Colon Carcinoma Metastatic in the Lung (tissue), 2 donors: ENCODE results near the gene AIG1.

- PRO-cap, 2 experiments: no peak in any of the 2 experiments
These were observed 31.3 kb downstream of the HECA start for GRCh38 chr6:139166055-139166742.

DNA sequence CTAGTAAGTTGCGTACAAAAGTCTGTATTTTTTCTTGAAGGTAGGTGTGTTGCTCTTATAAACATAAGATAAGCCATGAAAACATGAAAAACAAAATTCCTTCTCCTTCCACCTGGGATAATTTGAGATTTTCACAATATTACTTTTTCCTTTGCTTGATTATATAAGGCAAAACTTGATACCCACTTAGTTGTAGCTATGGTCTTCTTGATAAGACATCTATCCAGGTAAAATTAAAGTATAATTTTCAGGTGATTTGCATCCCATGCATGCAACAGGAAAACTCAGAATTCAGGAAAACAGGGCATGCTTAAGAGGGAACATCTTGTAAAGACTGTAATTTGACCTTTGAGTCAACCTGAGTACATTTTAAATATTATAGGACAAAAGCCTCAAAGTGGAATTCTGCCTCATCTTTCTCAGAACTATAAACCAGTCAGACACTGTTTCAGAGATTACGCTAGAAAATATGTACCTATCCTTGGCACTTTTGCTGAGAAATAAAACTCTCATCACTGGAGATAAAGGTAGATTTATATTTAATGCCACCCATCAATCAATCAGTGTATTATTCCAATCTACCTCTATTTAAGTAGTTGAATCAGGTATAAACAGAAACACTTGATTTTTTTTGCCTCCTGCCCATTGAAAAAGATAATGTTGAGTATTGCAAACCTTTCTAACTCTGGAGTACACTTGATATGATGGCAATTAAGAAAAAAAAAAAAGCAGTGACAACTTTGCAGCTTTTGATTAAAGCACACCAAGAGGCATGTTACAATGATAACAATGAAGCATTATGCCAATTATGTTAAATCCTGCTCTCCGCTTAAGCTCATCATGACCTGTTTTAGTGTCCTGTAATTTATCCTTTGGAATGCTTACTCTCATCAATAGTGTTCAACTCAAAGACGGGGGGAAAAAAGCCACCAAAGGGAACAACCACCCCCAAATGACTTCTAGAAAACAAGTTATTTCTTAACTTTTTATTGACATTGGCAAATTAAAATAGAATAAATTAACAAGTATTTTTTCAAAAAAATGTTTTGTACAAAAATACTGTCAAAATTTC lies 2.8 kb downstream of the CITED2 start:
- PRO-cap, 2 experiments: no peak in any of the 2 experiments

DNA sequence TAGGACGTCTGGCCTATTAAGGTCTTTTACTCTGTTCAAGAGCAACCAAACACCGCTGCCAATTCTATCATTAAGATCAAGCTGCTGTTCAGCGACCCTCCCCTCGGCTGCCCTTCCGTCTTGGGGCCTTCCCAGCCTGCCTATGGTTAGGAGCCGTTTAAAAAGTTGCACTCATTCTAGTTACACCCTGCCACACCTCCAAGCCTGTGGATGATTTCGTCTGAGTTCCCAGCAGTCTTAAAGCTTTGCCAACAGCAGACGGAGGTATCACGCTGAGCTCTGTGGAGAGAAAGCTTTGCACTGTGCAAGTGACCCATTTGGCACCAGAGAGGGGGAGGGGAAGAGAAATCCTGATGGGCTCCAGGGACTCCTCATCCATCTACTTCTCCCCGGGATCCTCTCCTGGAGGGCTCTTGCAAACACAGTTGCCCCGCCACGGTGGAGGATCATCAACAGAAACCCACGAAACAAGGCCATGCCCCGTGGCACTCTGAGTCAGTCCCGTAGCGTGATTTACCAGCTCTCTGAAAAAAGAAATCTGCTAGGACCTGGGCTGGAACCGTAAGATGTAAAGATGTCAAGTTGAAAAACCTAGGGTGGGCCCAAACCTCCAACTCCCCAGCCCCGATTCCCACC lies 98.8 kb upstream of the CITED2 start:
- PRO-cap, 2 experiments: no peak in any of the 2 experiments

DNA sequence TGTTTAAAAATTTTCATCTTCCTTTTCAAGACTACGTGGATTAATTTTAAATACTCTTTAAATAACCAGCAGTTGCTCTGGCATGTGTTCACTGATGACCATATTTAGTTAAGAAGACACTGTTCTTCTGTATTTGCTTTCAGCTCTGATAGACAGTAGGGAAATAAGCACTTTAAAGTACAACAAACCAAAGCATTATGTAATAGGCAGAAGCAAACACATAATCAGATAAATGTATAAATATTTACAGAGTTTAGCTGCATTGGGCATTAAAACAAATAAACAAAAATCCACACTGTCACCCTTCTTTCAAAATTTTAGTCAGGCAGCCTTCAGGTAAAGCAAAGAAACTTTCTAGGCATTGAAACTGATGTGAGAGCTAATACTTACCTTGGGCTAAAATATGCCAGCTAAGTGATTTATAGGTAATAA lies 111.3 kb upstream of the CITED2 start:
- PRO-cap, 2 experiments: no peak in any of the 2 experiments

GRCh38 chr6:139882073-139882645 lies 507.7 kb upstream of the CITED2 start:
- PRO-cap, 2 experiments: no peak in any of the 2 experiments

DNA sequence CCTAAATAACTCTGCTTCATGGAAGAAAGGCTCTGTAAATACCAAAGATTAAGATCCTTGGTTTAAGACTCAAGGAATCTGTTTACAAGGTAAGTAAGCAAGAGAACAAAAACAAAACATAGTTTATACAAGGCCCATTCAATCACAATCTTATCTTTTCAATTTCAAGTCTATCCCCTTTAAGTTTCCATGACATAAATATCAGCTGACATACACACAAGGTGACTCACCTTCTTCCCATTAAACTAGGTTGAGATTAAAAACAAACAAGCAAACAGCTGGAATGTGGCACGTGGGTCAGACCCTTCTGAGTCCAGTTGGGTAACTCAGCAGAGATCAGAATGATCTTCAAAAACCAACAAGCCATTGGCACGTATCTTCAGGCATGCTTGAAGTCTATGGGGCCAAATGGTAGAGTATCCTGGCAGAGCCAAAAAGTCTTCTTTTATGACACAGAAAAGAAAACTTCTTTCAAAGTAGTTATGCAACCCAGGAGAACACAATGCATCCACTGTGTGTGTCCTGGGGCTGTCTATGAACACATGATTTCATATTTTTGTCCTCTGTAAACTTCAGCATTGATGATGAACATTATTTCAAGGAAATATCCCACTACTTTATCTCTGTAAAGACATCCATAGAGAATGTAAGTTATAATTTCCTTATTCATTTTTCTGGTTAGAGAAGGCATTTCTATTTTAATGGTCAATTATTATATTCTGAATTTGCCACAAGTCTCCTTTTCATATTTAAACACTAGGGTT lies 603.5 kb upstream of the CITED2 start:
- PRO-cap, 2 experiments: no peak in any of the 2 experiments

DNA sequence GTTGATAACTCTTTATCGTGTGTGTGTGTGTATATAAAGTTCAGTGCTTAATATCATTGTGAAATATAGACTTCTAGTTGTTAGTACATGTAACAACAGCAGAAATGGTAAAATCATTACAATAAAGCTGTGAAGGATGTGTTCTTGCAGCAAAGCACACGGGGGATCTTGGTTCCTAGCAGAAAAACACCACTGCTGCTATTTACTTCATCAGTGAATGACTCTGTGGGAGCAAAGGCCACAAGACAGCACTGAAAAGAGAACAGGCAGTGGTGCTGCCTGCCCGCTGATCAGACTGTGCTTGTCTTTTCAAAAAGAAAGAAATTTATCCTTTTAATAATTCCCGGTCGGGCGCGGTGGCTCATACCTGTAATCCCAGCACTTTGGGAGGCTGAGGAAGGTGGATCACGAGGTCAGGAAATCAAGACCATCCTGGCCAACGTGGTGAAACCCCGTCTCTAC lies 689.9 kb upstream of the CITED2 start:
- PRO-cap, 2 experiments: no peak in any of the 2 experiments

- PRO-cap, 2 experiments: no peak in any of the 2 experiments
These were observed 704.8 kb upstream of the CITED2 start for GRCh38 chr6:140079049-140079865.

DNA sequence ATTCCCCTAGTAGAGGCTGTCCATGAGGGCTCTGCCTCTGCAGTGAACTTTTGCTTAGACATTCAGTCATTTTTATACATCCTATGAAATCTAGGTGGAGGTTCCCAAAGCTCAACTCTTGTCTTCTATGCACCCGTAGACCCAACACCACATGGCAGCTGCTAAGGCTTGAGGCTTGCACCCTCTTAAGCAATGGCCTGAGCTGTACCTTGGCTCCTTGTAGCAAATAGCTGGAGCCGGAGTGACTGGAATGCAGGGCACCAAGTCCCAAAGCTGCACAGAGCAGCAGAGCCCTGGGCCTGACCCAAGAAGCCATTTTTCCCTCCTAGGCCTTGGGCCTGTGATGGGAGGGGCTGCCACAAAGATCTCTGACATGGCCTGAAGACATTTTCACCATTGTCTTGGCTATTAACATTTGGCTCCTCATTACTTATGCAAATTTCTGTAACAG lies 938.6 kb upstream of the CITED2 start:
- PRO-cap, 2 experiments: peak in 1 of 2 experiments; most common plus-strand start position 225 of the sequence (in 1)

DNA sequence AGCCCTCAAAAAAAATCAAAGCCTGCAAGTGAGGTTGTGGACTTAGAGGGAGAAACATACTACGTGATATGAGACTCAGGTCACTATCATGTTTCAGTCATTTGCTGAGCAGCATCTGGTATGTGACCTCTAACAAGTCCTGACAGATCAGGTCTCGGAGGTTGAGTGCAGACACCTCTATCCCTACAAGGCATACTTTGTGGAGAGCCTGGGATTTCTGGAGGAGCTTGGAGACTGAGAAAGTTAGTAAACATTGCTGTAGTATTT lies 1063.5 kb upstream of the CITED2 start:
- PRO-cap, 2 experiments: no peak in any of the 2 experiments

DNA sequence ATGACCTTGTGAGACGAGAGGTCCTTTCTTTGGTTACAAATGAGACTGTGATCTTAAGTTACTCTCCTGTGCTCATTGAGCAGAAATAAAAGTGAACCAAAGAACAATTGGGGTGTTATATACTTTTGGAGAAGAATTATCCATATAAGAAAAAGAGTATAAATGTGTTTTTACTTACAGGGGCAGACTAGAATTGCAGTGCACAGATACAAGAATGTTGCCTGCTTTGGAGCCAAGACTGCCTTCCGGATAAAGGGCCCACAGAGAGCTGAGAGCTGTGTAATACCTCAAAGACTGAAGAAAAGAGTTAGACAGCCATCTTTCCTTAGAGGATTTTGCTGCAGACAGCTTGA lies 1235.4 kb upstream of the CITED2 start:
- PRO-cap, 2 experiments: no peak in any of the 2 experiments

- PRO-cap, 2 experiments: no peak in any of the 2 experiments
These were observed 386 bp downstream of the VTA1 start for GRCh38 chr6:142147441-142147857.

- PRO-cap, 2 experiments: no peak in any of the 2 experiments
These were observed 42.4 kb upstream of the ADGRG6 start for GRCh38 chr6:142259213-142259979.

DNA sequence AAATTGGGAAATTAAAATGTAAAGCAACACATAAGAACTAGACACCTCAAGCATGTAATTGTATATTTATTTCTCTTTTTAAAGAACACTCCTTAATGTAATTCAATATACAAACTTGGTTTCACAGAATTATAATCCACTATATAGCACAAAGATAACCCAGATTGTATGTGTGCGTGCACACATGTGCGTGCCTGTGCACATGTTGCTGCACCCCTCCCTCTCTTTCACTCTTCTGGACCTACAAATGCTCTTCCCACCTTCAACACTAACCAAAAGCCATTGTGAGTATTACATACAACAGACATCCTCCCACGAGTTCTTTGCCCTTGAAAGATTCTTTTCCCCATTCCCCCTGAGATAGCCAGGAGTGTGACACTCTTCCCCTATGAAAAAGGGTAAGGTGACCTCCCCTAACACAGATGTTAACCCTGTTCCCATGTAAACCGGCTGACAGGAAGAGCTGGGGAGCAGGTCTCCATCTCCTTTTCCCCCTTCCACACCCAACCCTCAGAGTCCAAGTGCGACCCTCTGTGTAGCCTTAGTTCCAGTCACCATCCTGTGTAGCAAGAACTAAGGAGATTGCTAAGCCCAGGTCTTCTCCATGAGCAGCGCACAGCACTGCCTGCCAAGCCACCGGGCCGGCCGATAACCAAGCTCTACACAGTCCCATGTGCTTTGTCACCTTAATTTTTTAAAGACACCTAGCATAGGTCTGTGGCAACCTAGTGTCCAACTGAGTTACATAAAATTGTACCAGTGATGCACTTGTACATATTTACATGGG lies 193.4 kb downstream of the HIVEP2 start:
- PRO-cap, 2 experiments: no peak in any of the 2 experiments

- PRO-cap, 2 experiments: no peak in any of the 2 experiments
These were observed 160.7 kb downstream of the HIVEP2 start for GRCh38 chr6:142784198-142784678.

DNA sequence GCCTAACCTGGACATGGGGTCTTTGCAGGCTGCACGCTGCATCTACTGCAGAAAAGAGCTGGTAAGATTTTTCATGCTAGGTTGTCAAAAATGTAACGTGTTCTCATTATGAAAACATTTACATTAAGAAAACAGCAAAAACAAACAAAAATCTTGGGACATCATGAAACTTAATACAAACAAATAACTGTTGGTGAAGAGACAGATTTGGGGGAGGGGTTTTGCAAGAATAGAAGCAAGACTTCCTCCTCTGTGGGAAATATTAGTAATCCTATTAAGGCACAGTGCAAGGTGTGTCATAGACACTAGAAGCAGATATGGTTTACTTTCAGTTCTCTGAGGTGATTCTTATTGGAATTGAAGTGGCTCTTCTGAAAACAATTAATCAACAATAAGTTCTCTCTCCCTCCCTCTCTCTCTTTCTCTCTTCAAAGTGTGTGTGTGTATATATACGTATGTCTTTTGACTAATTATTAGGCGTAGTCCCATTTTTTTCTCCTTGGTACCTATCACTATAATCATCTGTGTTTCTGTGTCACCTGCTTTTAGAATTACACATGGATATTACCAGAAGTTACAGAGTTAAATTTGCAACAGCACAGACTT lies 99.9 kb downstream of the HIVEP2 start:
- PRO-cap, 2 experiments: no peak in any of the 2 experiments

DNA sequence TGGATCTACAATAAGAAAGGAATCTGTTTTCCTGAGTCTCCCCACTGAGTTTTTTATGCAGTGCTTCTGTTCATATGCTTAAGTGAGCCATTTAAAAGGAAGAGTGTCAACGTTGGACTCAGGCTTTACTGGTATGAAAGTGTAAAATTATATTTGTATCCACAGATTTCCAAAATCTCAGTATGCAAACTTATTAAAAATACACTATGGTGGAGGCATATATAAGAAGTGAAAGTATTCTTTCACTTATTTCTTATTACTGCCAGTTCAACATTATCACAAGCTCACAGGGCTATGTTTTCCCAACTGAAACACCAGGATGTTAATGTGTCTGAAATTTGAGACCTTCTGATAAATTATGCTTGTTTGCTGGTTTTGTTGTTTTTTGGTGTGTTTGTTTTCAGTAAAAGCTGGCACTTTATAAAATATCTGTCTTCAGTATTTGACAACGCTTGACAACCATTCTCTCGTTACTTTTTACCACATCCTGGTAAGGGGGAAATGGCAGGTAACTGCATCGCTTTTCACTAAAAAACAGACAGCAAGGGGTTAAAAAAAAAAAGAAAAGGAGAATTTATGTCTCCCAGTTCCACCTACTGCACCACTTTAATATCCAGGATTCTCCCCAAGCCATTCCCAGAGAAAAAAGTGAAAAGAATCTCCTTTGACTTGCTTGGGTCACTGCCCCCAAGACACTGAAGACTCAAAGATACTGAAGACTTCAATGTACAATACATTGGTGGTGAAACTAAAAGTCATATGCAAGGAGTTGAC lies 89.1 kb downstream of the HIVEP2 start:
- PRO-cap, 2 experiments: no peak in any of the 2 experiments

- PRO-cap, 2 experiments: no peak in any of the 2 experiments
These were observed 48.5 kb downstream of the HIVEP2 start for GRCh38 chr6:142896174-142897256.

DNA sequence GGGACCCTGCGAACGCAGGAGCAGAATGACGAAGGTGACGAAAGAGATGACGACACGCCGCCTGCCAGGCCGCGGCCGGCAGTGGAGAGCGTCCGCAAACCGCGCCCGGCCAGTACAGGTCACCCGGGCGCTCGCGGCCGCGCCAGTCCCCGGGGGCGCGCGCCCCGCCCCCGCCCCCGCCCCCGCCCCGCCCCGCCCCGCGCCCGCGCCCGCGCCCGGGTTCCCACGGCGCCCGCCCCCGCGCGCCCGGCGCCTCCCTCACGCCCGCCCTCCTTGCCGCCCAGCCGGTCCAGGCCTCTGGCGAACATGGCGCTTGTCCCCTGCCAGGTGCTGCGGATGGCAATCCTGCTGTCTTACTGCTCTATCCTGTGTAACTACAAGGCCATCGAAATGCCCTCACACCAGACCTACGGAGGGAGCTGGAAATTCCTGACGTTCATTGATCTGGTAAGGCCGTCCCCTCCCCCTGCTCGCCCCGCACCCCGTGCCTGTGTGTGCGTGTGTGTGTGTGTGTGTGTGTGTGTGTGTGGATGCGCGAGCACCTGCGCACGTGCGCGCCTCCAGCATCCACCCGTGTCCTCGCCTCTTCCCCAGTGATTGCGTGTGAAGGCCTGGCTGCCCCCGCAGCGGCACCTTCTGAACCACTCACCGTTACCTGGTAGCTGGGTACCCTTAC lies at the start of gene AIG1:
AIG1 (plus strand) TSS at position 270 of the 676 bp plus-strand sequence.
- PRO-cap, 2 experiments: peak in 2 of 2 experiments; most common plus-strand start position 283 of the sequence (in 2); most common minus-strand start position 114 of the sequence (in 1)

- PRO-cap, 2 experiments: peak in 2 of 2 experiments; most common plus-strand start chr6:143536896 (in 1); most common minus-strand start chr6:143536818 (in 2)
These were observed 25.2 kb upstream of the FUCA2 start for GRCh38 chr6:143536539-143537251.